Heart right ventricle (tissue), 2 donors: ENCODE data around the genes TNK2 and SMCO1.

GRCh38 chr3:195286467-195287081 is 15.6 kb upstream of the XXYLT1 start:
- PRO-cap, 2 experiments, result no peak in any of the 2 experiments

DNA sequence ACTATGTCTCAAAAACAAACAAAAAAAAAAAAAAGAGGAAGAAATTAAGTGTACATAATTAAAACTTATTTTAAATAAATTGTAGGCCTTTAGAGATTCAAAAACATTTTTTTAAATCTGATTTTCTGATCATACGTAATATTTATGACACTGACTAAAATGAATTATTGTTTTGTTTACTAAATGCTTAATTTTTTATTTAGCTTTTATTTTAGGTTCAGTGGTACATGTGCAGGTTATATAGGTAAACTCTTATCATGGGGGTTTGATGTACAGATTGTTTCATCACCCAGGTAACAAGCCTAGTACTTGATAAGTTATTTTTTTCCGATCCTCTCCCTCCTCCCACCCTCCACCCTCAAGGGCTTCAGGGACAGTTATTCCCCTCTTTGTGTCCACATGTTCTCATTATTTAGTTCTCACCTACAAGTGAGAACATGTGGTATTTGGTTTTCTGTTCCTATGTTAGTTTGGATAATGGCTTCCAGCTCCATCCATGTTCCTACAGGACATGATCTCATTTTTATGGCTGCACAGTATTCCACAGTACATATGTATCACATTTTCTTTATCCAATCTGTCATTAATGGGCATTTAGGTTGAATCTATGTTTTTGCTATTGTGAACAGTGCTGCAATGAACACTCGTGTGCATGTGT is 73.6 kb downstream of the ACAP2 start:
- PRO-cap, 2 experiments, result no peak in any of the 2 experiments

DNA sequence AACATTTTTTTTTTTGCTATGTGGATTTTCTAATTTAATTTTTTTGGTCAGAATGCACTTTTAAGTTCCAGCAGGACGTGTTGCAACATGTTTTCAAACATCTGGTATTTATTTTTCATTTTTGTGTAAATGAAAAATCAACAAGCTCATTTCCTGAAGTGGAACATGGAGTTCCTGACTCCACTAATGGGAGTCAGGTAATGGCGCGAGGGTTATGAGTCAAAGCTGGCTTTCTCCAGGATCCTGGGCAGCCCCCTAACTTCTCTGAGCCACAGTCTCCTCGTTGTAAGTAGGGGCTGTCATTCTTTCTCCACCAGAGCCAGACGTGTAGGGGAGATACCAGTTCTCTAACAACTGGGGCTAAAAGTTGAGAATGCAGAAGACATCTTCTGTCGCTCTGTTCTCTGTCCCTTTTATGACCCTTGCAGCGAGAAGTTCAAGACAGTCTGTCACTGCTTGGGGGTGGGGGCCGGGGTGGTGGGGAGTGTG is 554 bp upstream of the APOD start:
- PRO-cap, 2 experiments, result no peak in any of the 2 experiments

DNA sequence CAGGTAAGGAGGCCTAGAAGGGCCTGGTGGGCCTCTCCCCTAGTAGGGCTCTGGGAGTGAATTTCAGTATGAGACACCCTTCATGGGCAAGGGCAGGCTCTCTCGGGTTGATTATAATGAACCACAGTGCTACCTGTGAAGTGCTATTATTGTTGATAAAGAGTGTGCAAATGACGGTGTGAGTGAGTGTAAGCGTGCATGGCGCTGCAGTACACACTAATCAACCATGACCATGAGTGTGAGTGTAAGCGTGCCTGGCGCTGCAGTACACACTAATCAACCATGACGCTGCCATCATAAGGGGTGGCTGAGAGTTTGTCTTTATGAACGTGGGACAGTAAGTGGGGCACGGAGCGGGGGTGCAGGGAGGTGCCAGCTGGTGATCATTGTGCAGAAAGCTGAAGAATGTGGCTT is 31.3 kb upstream of the APOD start:
- PRO-cap, 2 experiments, result no peak in any of the 2 experiments

DNA sequence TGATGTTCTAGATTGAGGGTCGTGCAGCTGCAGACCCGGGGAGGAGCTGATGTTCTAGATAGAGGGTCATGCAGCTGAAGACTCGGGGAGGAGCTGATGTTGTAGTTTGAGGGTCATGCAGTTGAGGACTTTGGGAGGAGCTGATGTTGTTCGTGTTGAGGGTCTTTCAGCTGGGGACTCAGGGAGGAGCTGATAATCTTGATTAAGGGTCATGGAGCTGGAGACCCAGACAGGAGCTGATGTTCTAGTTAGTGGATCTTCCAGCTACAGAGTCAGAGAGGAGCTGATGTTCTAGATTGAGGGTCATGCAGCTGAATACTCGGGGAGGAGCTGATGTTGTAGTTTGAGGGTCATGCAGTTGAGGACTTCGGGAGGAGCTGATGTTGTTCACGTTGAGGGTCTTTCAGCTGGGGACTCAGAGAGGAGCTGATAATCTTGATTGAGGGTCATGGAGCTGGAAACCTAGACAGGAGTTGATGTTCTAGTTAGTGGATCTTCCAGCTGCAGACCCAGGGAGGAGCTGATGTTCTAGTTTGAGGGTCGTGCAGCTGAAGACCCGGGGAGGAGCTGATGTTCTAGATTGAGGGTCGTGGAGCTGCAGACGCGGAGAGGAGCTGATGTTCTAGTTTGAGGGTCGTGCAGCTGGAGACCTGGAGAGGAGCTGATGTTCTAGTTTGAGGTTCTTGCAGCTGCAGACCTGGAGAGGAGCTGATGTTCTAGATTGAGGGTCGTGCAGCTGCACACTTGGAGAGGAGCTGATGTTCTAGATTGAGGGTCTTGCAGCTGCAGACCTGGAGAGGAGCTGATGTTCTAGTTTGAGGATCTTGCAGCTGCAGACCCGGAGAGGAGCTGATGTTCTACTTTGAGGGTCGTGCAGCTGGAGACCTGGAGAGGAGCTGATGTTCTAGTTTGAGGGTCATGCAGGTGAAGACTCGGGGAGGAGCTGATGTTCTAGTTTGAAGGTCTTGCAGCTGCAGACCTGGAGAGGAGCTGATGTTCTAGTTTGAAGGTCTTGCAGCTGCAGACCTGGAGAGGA is 61.3 kb upstream of the APOD start:
- PRO-cap, 2 experiments, result no peak in any of the 2 experiments

DNA sequence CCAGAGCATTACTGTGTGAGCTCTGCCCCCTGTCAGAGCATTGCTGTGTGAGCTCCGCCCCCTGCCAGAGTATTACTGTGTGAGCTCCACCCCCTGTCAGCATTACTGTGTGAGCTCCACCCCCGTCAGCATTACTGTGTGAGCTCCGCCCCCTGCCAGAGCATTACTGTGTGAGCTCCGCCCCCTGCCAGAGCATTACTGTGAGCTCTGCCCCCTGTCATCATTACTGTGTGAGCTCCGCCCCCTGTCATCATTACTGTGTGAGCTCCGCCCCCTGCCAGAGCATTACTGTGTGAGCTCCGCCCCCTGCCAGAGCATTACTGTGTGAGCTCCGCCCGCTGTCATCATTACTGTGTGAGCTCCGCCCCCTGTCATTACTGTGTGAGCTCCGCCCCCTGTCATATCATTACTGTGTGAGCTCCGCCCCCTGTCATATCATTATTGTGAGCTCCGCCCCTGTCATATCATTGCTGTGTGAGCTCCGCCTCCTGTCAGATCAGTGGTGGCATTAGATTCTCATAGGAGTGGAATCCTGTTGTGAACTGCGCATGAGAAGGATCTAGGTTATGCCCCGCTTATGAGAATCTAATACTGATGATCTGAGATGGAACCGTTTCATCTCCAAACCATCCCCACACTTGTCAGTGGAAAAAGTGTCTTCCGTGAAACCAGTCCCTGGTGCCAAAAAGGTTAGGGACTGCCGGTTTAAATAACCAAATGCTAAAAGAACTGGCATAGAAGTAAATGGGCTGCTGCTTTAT is 33.4 kb upstream of the MUC20 start:
- PRO-cap, 2 experiments, result no peak in any of the 2 experiments

DNA sequence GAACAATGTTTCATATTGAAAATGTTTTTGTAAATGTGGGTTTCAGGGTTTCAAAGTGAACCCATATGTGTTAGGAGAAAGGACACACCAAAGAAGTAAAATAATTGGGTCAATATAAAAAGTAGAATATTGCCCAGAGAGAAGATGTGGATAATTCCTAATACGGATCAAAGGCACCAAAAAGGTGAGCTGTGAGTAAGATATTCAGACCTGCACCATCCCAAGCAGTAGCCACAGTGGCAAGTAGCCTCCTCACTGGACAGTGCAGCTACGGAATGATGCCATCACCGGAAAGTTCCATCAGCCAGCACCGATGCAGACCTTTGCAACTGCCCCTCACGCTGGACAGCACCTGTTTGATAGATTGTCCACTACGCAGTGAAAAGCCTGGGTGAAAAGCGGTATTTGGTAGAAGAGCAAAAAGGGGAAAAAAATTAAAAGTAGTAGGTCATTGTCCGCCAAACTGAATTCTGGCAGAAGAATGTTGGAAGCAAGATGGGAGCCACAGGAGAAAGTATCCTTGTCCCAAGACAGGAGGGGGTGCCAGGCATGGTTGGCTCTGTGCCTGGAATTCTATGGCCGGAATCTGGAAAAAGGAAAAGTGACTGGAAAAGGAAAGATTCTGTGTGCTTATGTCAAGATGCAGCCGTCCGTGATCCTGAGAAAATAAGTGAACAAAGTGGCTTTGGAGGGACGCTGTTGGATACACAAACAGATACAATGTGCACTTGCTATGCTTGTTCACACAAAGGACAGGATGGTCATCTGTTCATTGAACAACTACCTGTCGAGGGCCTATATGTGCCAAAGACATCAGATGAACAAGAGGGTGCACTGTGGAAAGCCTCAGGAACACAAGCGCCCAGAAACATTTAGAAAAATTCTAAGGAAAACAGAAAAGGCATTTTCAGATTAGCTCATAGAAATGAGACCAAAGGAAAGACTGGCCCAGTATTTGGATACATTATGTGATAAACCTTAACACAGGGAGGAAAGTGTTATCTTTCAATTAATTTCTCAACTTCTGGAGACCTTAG is 28.6 kb upstream of the MUC20 start:
- PRO-cap, 2 experiments, result no peak in any of the 2 experiments

DNA sequence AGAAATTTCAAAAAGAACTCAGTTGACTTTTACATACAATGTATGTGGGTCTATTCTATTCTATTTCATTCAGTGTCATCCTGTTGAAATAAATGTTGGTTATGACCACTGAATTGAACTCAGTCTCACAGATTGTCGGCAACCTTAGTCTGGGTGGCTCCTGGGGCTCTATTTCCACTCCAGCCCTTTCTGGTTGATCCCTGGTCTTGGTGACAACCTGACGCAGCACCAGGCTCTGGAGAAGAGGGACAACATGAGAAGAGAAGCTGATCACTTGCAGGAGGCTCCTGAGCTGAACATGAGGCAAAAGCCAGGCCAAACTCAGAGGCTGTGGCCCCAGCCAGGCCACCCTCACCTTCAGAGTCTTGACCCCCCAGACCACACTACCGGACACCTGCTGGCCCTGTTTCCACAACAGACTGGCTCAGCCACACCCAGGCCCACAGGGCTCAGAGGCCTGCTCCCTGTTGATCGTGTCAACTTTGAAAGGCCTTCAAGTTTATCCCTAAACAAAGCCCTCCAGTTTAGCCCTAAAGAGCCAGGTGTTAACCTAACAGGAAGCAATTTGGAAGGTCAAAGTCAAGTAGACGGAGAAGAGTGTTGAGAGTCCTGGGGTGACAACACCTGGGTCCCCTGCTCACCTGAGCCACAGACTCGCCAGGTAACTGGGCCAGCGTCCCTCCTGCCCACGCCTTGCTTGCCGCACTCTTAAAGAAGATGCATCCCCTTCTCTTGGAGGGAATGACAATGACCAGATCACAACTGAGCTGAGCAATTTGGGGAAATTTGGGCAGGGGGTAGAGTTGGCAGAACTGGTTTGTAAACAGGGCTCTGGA is 15.5 kb upstream of the MUC20 start:
- PRO-cap, 2 experiments, result peak in 1 of 2 experiments; most common plus-strand start position 357 of the sequence (in 1)

DNA sequence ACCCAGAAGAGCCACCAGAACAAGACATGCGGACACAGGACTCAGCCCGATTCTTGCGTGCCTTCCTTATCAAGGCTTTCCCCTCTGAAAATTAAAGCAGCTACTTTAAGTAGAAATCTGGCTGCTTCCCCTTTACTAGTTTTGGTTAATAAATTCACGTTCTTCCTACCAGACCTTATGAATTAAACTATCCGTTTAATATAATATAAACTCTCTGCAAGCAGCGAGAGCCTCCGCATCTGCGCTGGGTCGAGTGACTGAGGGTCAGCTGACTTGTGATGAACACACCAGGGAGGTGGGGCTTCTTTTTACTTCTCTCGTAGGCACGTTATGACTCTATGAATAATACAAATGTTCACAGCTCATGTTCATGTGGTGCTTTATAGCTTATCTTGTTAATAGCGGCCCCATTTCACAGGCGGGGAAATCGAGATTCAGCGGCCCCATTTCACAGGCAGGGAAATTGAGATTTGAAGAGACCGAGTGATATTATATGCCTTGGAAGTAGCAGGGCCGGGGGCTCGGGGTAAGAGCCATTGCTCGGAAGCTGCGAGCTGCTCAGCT is 8.4 kb downstream of the MUC4 start:
- PRO-cap, 2 experiments, result peak in 1 of 2 experiments; most common minus-strand start position 255 of the sequence (in 1)

DNA sequence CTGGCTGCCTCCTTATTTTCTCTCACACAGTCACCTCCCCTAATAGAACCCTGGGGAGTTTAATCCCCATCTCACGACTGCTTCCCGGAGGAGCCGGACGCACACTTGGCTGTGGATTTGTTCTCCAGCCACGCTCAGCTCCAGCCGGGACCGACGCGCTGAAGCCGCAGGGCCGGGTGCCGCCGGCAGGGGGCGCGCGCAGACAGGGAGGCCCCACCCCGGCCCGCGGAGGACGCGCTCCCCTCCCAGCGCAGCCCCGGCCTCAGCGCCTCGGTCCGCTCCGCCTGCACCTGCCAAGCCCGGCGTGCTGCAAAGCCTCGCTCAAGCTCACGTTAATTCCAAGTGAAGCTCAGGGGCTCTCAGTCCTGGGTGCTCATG is 37.9 kb upstream of the MUC4 start:
- PRO-cap, 2 experiments, result no peak in any of the 2 experiments

GRCh38 chr3:195867329-195868537 is 40.6 kb downstream of the TNK2 start:
- PRO-cap, 2 experiments, result no peak in any of the 2 experiments

DNA sequence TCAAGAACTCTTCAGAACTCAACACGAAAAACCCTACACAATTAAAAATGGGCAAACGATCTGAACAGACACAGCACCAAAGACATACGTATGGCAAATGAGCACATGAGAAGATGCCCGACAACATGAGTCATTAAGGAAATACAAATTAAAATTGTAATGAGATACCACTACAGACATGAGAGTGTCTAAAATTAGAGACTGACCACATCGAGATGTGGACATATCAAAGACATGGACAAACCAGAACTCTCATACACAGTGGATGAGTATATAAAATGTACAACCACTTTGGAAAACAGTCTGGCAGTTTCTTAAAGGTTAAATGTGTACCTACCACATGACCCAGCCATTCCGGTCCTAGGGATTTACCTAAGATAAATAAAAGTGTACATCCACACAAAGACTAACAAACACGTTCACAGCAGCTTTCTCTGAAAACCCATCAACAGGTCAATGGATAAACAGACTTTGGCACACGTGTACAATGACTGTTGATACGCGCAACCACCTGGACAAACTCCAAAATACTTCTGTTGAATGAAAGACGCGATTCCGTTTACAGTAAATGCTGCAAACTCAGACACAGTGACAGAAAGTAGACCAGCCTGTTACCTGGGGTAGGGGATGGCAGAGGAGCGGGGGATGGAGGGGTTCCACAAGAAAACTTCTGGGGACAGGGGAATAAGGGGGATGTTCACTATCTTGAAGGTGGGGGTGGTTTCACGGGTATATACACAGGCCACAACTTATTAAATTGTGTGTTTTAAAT is 2.2 kb downstream of the TNK2 start:
- PRO-cap, 2 experiments, result no peak in any of the 2 experiments

DNA sequence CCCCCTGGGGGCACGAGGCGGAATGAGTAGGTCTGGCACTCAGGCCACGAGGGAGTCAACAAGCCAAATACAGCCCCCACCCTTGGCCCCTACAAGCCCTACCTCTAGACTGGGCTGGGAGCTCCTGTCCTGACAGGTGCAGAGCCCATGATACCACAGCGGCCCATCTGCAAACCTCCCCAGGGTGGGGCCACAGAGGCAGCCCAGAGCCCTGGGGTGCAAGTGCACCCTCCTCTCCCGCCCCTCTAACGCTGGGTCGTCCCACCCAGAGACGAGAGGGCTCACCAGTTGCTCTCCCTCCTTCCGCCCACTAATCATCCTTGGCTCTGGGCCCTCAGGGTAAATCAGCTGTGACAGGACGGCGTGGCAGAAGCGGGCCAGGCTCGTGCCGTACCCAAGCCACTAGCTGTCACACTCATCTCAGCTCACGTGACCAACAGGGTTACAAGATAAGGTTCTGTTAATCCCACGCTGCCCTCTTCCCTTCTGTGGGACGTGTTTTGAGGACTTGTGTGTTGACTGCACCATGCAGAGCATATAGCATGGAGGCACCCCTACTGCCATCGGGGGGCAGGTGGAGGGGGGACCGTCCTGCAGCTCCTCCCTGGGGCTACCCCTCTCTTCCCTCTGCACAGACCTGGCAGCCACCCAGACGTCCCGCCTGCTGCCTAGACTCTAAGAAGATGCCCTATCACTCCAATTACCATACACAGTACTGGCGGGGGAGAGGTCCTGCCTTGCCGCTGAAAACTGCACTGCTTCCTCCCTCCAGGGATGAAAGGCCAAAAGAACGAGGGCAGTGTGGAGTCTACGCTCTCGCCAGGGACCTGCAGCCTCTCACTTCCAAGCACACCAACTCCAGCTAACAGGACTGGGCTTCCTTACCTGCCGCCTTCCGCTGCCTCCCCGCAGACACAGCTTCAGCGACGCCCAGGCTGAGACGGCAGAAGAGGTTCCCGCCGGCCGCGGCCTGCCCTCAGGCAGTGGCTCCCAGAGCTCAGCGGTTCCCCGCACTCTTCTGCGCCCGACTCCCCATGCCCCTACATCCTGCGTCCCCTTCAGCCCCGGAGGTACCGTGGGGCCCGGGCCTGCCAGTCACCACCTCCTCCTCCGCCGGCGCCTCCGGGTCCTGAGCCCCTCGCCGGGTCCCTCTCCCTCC is at the start of gene TNK2:
Gene TNK2 (minus strand): TSS at position 952 of the 1,159 bp plus-strand sequence.
- PRO-cap, 2 experiments, result no peak in any of the 2 experiments

- PRO-cap, 2 experiments, result peak in 2 of 2 experiments; most common plus-strand start chr3:196096569 (in 2); most common minus-strand start chr3:196096410 (in 1)
Observed at GRCh38 chr3:196096331-196096998, 14.6 kb upstream of the TFRC start.

GRCh38 chr3:196135885-196136429 is 54.1 kb upstream of the TFRC start:
- PRO-cap, 2 experiments, result no peak in any of the 2 experiments

DNA sequence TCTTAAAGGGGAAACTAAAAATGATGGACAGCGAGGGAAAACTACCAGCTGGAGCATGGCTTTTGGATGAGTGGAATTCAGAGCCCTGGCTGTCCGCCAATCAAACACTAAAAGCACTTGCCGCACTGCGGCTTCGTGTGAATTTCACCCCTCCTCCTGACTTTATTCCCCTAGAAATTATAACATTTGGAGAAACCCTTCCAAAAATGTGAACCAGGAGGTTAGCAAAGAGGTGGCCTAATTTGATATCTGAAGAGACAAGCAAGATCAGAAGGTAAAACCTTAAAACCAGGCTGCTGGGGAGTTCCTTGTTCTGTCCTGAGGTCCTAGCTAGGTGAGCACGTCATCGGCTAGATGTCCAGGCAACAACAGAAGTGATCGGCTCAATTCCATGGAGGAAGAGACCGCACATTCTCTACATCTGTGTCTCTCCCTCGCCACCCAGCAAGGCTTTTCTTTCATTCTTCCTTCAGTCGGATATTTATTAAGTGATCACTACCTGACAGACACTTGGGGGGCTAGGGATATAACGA is 1.7 kb downstream of the TM4SF19 start:
- PRO-cap, 2 experiments, result no peak in any of the 2 experiments

DNA sequence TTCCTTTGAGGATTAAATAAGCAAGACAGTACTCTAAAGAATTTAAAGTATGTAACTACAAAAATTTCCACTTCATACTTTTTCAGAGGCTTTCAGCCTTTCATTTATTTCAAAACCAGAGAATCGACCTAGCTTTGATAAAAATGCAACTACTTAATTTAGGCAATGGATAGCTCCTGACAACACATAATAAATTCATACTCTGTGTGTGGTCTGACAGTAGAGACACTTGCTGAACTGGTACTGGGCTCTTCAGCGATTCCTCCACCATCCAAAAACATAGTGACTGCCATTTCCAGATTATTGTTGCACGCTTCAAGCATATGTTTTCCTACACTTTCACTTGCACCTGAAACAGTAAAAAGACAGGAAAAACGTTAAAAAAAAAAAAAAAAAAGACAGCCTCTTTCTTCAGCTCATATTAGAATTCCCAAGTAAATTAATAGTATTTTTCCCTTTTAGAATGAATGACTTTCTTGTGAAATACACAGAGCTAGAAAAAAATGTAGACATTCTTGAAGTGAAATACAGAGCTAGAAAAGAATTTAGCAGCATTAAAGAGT is 25.1 kb downstream of the UBXN7 start:
- PRO-cap, 2 experiments, result no peak in any of the 2 experiments

GRCh38 chr3:196487478-196487892 is 16.1 kb downstream of the RNF168 start:
- PRO-cap, 2 experiments, result no peak in any of the 2 experiments

- PRO-cap, 2 experiments, result no peak in any of the 2 experiments
Observed at GRCh38 chr3:196496166-196496846, 7.3 kb downstream of the RNF168 start.

DNA sequence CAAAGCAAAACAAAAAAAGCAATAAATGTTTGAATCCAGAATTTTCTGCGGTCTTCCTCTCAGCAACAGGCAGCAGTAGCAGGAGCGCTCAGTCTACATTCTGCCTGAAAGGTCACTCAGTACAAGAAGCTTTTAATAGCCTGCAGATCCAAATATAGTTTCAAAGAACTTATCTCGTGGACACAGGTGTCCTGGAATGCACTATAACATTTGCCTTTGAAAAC is at the start of gene SMCO1:
Gene SMCO1 (minus strand): TSS at position 106 of the 224 bp plus-strand sequence.
- PRO-cap, 2 experiments, result peak in 2 of 2 experiments; most common minus-strand start position 106 of the sequence (in 2)